GM23248 (cell line): ENCODE measurements around a stretch of chr1.

DNA sequence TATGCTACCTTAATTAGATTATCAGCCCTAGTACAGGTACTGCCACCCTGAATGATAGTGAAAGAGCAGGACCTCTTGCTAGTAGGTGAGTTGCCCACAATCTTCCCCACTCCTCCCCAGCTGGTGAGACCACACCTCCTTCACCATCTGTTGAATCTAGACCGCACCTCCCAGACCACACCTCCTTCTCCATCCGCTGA lies 116.6 kb downstream of the DAB1 start:
- RAMPAGE, long total RNA, result no peak

DNA sequence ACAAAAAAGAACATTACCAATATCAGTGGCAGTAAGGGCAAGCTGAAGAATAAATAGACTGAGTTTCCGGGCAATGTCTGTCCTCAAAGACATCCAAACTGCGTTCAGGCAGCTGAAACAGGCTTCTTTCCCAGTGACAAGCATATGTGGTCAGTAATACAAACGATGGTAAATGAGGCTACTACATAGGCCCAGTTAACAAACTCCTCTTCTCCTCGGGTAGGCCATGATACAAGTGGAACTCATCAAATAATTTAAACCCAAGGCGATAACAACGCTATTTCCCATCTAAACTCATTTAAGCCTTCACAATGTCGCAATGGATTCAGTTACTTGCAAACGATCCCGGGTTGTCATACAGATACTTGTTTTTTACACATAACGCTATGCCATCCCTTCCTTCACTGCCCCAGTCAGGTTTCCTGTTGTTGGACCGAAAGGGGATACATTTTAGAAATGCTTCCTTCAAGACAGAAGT lies 1.5 kb downstream of the TACSTD2 start:
- RAMPAGE, long total RNA, result no peak

GRCh38 chr1:58814144-58815002 lies 30.5 kb upstream of the JUN start:
- RAMPAGE, long total RNA, result no peak

DNA sequence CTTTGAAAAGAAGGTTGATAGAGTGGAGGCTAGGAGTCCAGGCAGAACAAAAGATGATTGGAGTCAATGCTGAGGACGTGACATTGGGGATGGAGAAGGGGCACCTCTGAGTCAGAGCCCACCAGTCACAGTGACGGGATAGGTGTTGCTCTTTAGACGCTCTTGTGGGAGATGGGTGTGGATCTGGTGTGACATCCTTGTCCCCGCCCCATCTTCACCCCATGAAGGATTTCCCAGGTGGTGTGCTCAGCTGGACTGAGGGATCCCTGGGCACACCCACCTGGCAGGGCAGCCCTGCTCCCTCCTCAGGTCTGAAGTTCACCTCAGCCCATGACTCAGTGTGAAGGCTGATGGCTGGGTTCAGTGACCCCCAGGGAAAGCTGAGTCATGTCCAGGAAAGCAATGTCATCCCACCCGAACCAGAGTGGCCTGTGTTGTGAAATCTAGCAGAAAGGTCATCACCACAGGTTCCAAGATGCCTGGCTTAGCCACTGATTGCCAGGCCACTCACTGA lies 97.5 kb upstream of the JUN start:
- RAMPAGE, long total RNA, result no peak

- RAMPAGE, long total RNA, result no peak
Observed at GRCh38 chr1:58896509-58897003, 112.7 kb upstream of the JUN start.

- RAMPAGE, long total RNA, result no peak
Observed at GRCh38 chr1:58941669-58942079, 157.8 kb upstream of the JUN start.

DNA sequence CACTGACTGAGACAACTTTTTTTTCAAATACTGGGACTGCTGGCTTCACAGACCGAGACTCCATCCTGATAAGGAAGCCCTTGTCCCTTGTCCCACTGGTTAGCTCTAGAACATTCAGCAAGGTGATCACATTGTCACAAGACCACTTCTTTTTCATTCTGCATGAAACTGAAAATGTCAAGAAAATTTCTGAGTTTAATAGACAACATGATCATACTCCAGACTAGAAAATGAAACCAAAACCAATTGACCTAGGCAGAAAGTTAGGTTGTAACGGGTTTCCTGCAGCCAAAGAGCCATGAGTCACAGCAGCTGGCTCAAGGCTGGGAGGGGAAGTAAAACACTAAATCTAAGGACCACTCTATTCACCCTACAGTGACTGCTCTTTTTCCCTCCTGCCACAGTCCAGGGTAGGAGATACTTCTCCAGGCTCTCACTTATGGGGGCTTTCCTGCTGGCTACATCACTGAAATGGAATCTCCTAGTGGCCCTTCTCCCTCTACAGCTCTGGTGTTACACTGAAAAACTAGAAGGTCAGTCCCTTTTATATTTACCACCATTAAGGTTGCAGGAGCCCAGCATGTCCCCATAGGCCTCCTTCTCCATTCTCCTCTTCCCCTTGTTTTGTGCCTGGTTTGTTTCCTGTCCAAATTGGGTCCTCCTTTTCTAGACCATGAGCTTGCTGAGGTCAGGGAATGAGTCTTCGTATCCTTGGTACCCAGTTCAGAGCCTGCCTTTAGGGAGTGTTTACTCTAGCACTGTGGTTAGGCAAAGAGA lies 236.4 kb upstream of the JUN start:
- RAMPAGE, long total RNA, result no peak

DNA sequence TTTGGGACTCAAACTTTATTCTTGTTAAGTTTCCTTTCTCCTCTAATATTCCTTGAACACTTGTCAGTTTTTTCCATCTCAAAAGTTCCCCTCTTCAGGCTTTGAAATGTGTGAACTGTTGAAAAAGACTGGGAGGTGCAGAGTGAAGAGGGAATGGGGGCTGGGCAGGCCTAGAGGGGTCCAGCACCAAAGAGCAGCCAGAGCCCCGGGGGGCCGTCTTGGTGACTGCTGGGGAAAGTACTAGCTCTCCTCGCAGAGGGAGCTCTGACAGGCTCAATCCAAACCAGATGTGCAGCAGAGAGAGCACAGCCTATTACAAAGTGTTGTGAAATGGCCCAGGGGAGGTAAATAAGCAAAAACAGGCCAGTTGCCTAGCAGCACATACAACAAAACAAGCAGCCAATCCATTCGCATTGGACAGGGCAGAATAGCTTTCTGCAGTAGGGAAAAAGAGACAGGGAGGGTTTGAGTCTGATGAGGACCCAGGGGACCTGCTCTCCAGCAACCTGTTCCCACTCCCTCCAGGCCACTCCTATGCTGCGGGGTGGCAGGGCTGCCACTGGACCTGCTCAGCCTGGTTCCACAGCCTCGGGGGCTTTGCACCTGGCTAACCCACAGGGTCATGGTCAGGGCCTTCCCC lies 239.7 kb upstream of the FGGY start:
- RAMPAGE, long total RNA, result no peak

DNA sequence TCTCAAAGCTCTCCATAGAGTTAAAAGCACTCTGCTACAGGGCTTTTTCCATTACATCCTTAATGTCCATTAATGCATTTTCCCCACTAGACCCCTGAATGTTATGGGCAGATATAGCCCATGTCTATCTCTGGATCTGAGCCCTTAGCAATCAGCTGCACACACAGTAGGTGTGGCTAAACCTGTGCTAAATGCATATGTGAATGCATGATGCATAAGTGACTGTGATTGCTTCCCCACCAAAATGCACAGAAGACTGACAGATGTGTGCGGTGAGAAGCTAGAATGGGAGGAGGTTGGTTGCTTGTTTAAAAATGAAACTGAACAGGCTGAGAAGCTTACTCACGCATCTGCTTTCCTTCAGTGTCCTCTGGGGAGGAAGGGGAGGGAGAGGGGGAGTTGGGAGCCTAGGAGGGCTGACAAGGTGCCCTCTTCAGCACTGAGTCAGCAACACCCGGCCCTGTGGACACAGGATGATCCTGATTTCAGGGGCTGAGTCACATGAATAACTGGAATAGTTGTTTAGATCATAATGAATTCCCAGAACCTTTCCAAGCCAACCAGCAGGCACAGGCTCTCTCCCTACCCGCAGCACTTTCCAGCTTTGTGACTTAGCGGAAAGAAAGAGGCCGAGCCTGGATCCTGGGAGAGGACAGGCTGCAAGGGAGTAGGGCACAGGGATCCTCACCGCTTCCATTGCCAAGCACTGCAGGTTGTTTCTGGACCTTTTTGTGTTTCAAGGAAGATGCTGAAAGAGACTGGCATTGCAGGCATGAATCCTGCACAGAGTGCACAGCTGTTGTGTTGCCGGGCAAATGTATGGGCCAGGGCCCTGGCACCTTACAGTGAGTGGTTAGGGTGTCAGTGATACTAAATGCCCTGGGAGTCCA lies 145.9 kb upstream of the FGGY start:
- RAMPAGE, long total RNA, result no peak

DNA sequence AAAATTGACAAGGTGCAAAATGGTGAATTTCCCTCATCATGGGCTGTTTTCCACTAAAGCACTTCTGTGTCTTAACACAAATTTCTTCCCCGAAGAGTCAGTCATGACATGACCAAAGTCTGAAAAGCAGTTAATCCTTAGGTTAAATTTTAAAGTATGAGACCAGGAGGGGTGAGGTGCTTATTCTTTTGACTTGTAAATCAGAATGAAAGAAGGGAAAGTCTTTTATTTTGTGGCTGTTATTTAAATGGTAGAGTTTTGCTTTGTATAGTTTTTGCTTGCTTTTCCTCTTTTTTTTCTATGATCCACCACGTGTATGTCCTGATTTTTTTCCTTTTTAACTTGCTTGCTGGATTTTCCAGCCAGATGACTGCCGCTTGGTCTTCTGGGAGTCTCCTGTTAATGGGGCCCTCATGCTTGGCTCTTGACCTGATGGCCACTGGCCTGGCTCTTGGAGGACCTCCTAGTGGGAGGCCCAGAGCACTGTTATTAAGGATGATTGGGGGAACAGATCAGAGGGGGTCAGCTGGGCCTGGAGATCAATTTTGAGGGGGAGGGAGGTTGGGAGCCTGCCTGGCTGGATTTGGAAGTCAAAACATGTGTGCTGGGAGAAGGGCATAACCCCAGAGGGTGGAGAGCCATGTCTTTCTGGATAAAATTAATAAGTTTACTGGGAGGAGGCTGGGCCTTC lies 1.1 kb downstream of the FGGY start:
- RAMPAGE, long total RNA, result no peak

GRCh38 chr1:59360139-59360768 lies 63.4 kb downstream of the FGGY start:
- RAMPAGE, long total RNA, result no peak

GRCh38 chr1:59390398-59390731 lies 93.5 kb downstream of the FGGY start:
- RAMPAGE, long total RNA, result no peak

- RAMPAGE, long total RNA, result no peak
Observed at GRCh38 chr1:59422912-59423538, 126.1 kb downstream of the FGGY start.

- RAMPAGE, long total RNA, result no peak
Observed at GRCh38 chr1:59499092-59499505, 202.2 kb downstream of the FGGY start.

DNA sequence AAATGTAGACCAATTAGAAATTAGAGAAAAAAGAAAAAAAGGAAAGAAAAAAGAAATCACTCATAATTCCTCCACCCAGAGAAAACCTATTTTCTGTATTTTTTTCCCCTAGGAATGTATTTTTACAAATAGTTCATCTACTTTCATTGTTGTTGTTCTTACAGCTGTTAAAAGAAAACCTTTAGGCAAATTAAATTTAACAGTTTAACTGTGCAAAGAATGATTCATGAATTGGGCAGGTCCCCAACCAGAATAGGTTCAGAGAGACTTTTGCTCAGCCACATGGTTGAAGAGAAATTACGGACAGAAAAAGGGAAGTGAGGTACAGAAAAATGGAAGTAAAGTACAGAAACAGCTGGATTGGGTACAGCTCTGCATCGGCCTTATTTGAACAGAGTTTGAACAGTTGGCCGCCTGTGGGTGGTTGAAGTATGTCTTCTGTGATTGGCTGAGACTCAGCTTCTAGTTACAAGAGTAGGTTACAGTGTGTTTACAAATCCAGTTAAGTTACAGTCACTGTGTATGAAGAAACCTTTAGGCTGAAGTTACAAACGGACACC lies 210.0 kb downstream of the FGGY start:
- RAMPAGE, long total RNA, result no peak

- RAMPAGE, long total RNA, result no peak
Observed at GRCh38 chr1:59692482-59692908, 122.3 kb upstream of the HOOK1 start.

DNA sequence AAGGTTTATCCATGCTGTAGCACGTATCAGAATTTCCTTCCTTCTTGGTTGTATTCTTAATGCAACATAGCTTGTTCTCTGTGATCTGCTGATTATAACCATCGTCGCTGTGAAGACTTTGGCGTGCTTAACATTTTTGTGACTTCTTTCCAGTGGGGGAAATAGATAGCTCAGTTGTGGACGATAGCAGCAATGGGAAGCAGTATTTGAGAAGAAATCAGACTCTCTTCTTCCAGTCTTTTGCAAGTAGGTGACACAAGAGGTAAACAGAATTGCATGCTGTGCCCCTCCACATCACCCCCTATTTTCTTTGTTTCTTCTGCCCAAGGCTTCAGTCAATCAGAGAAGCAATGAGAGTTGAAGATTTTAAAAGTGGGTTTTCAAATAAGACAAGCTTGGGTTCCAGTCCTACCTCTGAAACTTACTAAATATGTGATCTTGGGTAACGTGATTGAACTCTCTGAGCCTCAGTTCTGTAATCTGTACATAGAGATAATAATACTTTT lies 117.2 kb upstream of the HOOK1 start:
- RAMPAGE, long total RNA, result no peak

GRCh38 chr1:59750530-59750993 lies 64.2 kb upstream of the HOOK1 start:
- RAMPAGE, long total RNA, result no peak

- RAMPAGE, long total RNA, result no peak
Observed at GRCh38 chr1:59815767-59816382, 1.1 kb downstream of the HOOK1 start.

GRCh38 chr1:60856838-60857124 lies 225.6 kb upstream of the NFIA start:
- RAMPAGE, long total RNA, result no peak